ENCODE measurements around the genes C17orf97 and TLCD3A.

GRCh38 chr17:179728-180465 is 1.6 kb downstream of the DOC2B start:
- PRO-cap: no peak

DNA sequence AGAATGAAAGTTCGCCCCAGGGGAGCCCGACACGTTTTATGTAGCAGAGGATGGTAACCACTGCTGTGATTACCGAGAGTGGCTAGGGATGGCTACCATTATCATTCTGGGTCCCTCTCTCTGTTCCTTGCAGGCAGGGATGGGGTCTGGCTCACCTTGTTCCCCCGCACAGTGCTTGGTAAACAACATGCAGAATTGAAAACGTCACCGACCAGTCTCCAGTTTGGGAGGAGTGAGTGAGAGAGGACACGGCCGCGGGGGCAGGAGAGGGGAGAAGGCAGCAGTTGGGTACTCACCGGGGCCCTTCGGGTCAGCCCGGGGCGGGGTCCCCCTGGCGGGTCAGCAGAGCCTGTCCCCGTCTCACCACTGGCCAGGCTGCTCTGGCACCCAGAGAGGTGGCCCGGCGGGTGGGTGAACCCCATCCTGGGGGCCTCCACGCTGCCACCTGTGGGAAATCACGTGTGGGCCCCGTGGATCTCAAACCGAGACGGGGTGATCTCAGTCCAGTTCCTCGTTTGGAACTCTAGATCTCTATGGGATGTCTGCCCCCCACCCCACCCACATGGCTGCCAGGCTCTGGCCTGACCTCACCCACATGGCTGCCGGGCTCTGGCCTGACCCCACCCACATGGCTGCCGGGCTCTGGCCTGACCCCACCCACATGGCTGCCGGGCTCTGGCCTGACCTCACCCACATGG is 34.1 kb upstream of the DOC2B start:
- PRO-cap: no peak

DNA sequence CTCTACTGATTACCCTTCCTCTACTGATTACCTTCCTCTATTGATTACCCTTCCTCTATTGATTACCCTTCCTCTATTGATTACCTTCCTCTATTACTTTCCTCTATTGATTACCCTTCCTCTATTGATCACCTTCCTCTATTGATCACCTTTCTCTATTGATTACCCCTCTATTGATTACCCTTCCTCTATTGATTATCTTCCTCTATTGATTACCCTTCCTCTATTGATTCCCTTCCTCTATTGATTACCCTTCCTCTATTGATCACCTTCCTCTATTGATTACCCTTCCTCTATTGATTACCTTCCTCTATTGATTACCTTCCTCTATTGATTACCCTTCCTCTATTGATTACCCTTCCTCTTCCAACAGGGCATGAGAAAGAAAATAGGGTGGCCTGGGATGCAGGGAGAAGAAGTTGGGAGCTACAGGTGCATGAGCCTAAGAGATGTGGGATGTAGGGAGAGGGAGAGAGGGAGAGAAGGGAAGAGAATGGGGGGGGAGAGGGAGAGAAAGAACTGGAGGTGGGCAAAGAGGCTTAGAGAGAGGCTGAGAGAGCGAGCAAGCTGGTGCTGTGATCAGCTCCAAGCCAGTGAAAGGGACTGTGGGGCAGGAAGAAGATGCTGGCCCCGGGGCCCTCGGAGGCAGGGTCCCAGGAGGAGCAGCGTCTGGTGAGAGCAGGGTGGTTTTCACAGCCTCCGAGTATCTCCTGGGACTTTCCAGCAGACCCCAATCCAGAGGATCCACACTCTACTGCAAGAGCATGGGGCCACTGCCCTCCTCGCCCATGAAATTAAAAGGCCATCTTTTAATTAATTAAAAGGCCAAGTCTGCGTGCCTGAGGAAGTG is 62.7 kb upstream of the DOC2B start:
- PRO-cap: no peak

DNA sequence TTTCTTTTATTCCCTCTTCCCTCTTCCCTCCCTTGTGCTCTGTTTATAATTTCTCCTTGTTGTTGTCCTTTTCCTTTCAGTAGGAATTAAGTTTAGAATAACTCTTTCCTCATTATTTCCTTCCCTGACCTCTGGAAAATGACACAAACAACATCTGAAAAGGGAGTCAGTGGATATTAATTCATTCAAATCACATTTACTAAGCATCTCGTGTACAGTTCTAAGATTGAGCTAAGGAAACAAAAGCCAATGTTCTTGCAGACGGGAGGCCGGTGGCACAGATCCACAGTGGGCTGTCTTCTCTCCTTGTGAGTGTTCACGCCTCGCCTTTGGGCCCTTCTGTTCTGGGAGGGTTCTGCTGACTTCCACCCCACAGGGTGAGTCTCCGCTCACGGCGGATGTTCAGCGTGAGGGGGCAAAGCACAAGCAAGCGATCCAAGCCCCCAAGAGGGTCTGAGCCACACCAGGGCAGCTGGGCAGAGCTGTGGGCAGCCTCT is 84.1 kb upstream of the DOC2B start:
- PRO-cap: no peak

GRCh38 chr17:279610-280483 is 72.8 kb downstream of the RPH3AL start:
- PRO-cap: no peak

DNA sequence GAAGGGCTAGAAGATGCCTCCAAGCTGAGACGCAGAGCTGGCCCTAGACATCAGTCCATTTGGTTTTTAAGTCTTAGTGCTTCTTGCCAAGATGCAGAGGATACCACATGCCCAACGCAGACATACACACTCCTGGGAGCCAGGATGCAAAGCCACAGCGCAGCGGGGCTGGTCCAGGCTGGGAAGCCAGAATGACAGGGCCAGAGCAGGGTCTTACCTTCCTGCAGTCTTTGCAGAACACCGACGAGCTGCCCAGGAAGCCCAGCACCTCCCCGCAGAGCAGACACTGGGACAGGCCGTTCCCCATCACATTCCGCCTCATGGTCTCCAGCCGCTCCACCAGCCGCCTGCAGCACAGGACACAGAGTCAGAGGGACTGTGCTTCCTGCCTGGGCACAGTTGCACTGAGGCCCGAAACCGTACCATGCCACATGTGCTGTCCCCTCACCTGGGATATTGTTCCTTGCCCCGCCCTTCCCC is 33.4 kb downstream of the RPH3AL start:
- PRO-cap: no peak

DNA sequence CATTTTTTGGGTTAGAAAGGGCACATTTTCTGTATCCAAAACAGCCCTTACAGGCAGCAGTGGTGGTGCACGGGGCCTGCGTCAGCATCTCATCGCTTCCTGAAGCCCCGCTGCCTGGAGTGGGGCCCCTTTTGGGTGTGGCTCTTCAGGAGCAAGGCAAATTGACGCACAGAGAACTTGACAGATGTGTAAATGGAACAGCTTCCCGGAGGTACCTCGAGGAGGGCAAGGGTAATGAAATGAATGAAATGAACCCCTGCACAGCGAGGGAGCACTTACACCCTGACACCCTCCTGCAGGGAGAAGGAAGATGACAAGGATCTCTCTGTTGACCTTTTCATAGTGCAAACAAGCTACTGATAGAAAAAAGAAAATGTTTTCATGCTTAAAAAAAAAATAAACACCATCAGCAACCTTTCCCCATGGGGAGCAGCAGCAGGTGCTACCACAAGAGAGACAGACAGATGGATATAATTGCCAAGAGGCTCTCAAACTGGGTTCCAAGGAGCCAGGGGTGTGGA is 485 bp upstream of the RPH3AL start:
- PRO-cap: bidirectional peak, plus-strand start at position 184 of the sequence, minus-strand start at position 94 of the sequence

DNA sequence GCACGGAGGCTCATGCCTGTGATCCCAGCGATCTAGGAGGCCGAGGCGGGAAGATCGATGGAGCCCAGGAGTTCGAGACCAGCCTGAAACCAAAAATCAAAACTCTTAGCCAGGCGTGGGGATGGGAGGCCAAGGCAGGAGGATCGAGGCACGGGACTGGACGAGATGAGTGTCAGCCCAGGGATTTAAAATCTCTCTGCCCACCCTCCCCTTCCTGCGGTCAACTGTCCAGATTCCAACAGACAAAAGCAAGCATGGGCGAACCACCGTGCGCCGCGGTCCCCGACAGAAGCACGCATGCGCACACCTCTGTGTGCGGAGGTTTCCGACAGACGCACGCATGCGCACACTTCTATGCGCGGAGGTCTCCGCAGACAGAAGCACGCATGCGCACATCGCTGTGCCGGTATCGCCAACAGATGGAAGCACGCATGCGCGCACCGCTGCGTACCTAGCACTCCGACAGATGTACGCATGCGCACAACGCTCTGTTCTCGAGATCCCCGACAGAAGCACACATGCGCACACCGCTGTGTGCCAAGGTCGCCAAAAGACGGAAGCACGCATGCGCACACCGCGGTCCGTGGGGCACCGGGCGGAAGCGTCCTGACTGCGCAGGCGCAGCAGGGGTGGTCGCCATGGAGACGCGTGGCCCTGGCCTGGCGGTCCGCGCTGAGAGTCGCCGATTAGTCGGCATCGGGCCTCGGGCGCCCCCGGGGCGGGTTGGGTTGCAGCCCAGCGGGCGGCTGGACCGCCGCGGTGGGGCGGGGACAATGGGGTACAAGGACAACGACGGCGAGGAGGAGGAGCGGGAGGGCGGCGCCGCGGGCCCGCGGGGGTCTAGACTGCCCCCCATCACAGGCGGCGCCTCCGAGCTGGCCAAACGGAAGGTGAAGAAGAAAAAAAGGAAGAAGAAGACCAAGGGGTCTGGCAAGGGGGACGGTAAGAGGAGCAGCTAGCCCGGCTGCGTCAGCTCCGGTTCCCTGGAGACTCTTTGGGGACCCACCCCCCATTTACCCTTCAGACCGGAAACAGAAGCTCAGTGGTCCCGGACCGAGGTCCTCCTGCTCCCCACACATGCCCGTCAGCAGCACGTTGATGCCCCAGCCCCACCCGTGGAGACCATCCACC is at the start of gene C17orf97:
Gene C17orf97, plus strand, starts transcription at position 621 of the 1,131 bp plus-strand sequence.
- PRO-cap: bidirectional peak, plus-strand start at position 648 of the sequence, minus-strand start at position 299 of the sequence

DNA sequence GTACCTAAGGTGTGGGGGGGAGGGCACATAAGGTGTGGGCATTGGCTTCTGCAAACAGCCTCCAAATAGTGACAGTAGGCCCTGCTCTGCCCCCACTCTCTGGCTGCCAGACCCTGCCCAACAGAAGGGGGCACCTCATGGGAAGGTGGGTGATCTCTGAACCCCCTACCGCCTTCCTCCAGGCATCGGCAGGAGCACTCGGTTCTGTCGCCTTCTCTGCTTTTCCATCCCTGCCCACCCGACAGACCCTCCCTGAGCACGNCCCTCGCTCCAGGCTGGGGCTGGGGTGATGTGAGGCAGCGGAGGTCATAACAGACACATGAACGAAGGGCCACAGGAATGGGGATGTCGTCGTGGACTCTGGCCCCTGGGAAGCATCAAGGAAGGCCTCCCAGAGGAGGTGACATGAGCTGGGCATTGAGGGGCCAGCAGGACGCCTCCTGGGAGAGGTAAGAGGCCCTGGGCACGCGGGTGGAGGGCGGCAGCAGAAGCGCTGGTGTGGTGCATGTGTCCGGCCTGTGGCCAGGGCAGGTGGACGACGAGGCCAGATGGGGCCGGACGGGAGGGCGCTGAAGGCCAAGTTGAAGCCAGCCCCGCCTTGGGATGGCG is 79.1 kb downstream of the C17orf97 start:
- PRO-cap: no peak

GRCh38 chr17:731725-731992 is 737 bp upstream of the TLCD3A start:
- PRO-cap: unidirectional peak, plus-strand start at chr17:731920

DNA sequence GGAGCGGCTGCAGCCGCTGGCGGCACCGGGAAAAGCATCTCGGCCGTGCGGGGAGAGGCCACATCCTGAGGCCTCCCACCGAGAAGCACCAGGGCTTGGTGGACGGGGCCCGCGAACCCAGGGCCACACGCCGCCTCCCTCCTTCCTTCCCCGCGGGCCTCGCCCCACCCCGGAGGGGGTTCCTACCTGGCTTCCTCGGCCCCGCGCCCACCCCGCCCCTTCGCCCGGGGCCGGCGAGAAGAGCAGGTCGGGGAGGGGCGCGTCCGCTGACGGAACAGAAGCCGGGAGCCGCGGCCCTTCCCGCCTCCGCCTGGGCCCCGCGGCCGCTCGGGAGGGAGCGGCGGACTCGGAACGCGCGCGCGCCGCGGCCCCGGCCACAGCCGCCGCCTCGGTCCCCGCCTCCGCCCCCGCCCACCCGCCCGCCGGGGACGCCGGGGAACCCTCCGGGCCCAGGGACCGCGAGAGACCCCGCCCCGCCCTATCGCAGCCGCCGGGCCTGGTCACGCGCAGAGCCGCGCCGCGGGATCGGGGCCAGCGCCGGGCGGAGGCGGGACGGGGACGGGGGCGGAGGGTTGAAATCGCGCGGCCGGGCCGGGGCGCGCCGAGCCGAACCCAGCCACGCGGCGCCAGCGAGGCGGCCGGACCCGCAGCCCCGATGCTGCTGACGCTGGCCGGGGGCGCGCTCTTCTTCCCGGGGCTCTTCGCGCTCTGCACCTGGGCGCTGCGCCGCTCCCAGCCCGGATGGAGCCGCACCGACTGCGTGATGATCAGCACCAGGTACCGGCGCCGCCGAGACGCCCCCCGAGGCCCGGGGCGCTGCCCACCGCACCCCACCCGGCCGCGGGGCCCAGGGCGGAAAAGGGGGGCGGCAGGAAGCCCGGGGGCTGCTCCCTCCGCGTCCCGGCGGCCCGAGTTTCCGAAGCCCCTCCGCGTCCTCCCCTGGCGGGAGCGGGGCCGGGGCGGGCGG is at the start of gene TLCD3A:
Gene TLCD3A, plus strand, starts transcription at position 604 of the 967 bp plus-strand sequence.
- PRO-cap: unidirectional peak, plus-strand start at position 91 of the sequence; bidirectional peak, plus-strand start at position 322 of the sequence, minus-strand start at position 329 of the sequence; bidirectional peak, plus-strand start at position 544 of the sequence, minus-strand start at position 628 of the sequence

GRCh38 chr17:803111-804205 is 21.3 kb downstream of the MRM3 start:
- PRO-cap: no peak

DNA sequence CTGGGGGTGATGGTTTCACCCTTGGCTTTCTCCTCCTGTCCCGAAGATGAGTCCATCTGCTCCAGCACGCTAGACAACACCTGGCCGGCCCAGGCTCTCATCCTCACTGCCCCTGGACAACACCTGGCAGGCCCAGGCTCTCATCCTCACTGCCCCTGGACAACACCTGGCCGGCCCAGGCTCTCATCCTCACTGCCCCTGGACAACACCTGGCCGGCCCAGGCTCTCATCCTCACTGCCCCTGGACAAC is 58.1 kb downstream of the NXN start:
- PRO-cap: no peak

DNA sequence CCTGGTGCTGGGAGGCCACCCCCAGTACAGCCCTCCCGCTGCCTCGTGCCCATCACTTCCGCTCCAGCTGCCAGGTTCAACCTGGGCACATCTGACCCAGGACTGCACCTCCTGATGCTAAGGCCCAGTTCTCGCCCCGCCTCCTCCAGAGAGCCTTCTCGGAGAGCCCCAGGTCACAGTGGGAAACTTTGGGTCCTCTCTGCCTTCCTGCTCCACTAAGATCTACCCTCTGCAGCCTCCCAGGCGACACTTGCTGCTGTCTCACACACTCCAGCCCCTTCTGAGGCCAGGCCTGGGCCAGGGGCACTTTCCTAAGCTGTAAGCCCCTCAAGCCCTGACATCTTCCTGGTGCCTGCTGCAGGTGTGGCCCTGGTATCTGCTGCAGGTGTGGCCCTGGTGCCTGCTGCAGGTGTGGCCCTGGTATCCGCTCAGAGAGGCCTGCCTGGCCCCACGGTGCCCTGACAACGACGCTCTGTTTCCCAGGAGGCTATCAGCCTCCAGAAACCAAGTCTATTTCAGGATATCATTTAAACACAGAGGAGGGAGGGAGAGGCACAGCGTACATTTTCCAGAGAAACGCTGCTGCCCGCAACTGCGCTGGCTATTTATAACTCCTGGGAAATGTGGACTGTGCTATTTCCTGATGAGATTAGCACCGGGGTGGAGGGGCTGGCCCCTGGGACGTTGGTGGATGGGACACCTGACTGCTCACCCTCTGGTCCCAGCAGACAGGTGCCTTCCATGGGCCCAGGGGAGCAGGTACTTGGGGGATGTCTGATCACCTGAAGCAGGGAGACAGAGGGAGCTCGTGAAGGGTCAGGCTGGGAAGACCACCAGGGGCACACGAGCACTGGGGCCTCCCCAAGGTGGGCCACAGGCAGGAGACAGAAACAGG is 22.4 kb downstream of the TIMM22 start:
- PRO-cap: no peak

DNA sequence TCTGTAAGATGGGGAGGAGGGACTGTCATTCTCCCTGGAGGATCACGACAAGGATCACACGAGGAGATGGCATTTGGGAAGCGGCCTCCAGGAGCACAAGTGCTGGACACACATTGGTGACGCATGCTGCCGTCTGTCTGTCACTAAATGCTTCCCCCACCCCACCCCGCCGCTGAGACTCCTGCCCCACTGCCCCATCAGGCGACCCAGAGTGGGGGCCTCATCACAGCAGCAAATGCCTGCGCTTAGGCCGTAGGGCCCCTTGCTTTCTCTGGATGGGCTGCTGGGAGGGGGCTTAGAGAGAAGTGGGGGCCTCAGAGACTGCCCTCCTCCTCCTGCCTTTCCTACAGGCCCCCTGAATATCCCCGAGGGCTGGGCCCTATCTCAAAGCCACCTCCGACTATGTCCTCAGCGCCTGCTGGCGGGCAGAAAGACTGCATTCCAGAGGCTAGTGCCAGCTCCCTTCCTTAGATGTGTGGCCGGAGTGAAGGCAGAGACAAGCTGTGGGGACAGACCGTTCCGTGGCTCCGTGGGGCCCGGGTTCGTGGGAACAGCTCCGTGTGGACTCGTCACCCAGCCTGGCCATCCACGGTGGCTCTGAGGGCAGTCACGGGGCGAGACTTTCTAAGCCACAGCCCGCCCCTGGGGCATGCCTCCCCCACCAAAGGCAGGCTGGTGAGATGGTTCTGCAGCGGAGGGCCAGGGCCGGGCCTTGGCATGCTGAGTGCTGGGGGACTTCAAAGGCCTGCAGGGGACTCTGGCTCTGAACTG is 50.1 kb downstream of the TIMM22 start:
- PRO-cap: no peak

DNA sequence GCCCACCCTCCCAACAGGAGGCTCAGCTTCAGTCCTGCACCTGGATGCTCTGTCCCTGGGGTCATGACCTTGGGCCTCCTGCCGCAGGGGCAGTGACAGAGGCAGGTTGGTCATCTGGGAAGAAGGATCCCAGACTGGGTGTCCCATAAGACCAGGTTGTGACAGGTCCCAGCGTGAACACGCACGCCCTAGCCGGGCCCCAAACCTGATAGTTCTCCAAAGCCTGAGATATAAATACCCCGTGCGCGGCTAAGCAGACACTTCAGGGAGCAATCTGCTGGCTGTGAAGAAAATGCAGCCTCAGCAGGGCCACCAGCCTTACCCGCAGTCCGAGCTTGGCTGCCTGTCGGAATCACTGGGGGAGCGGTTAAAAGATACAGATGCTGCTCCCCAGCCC is 78.3 kb downstream of the TIMM22 start:
- PRO-cap: no peak

DNA sequence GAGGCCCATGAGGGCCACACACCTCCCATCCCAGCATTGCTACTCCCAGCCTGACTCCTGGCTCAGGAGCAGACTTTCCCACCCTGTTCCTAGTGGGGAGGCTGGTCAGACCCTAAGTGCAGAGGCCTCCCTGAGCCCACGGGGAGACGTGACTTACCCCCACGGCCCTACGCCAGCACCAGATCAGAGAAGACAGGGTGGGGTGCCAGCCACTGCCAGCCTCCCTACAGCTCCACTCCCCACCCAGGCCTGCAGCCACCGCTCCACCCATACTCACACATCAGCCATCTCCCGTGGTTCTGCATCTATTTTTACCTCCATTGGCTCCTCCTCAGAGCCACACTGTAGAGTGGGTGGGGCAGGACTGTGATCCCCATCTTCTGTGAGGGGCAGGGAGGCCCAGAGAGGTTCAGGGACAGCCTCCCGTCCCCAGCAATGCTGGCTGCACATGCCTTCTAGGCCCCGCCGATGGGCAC is 72.2 kb downstream of the ABR start:
- PRO-cap: bidirectional peak, plus-strand start at position 186 of the sequence, minus-strand start at position 185 of the sequence; bidirectional peak, plus-strand start at position 402 of the sequence, minus-strand start at position 251 of the sequence

- PRO-cap: bidirectional peak, plus-strand start at chr17:1111091, minus-strand start at chr17:1110787
These were observed 69.1 kb downstream of the ABR start for GRCh38 chr17:1110581-1111222.

- PRO-cap: no peak
These were observed 37.3 kb downstream of the ABR start for GRCh38 chr17:1142493-1142786.

GRCh38 chr17:1169023-1169471 is 10.7 kb downstream of the ABR start:
- PRO-cap: no peak

Data from rectum (tissue), 1 donor.